Cerebellum (tissue), 5 donors: ENCODE results near the genes PEPD, UBA2, ZNF599, FXYD7 and FXYD5.

DNA sequence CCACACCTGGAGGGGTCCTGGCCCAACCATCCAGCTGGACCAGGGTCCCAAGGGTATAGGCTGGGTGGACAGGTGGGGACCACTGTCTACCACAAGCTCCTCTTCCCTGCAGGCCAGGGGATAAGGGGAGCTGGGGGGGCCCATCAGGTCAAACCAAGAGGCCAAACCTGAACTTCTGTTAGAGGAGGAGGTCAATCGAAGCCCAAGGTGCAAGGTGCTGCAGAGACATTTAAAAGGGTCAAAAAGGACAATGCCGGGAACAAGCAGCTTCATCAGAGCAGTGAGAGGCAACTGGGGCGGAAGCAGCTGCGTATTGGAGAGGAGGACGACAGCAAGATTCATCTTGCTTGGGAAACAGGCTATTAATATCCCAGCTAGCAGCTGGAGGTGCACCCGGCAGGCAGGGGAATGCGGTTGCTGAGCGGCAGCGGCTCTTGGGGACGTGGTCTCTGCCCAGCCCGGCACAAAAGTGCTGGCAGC lies 34.8 kb downstream of the PEPD start:
- PRO-cap, 3 experiments = no peak in any of the 3 experiments
- RAMPAGE, long total RNA = no peak

- PRO-cap, 3 experiments = no peak in any of the 3 experiments
- RAMPAGE, long total RNA = no peak
These were observed 34.3 kb downstream of the PEPD start for GRCh38 chr19:33487216-33487732.

DNA sequence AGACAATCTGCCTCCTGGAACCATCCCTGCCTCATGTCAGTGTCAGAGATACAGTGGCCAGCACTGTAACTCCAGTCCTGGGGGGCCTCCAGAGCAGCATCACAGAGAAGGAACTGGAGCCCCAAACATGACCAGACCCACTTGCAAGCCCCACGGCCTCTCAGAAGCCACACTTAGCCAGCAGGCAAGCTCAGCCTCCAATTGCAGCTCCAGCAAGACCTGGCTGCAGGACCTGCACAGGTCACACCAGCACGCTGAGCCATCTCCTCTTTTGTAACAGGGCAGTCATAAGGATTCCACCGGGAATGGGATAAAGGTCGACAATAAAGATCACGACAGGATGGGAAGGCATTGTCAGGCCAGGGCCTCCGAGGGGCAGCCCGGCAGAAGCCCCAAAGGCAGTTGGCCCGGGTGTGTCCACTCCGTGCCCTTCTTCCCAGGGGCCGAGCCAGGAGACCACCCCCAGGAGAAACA lies 12.7 kb downstream of the PEPD start:
- PRO-cap, 3 experiments = no peak in any of the 3 experiments
- RAMPAGE, long total RNA = no peak

- PRO-cap, 3 experiments = peak in 3 of 3 experiments; most common plus-strand start chr19:33521988 (in 3); most common minus-strand start chr19:33521789 (in 3)
- RAMPAGE, long total RNA = no peak
These were observed at the start of gene PEPD for GRCh38 chr19:33521201-33522433. Gene PEPD (minus strand): TSS chr19:33521791.

DNA sequence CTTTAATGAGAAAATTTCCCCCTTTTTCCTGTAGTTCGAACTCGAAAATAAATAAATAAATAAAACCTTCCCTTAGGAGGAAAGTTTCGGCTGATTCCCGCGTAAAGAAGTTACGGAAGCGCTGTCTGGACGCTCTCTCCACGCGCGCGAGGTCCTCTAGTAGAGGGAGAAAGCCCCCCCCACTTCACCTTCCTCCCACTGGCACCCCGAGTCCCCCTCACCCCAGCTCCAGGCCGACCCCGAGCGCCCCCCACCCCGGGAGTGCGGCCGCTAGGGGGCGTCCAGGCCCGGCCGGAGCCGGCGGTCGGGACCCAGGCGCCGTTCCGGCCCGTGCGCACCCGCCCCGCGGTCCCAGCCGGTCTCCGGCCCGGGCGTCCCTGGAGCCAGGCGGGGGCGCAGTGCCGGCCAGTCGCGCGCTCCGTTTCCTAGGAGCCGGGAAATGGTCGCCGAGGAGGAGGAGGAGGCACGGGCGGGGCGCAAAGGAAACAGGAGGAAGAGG lies 1.4 kb upstream of the KCTD15 start:
- PRO-cap, 3 experiments = peak in 3 of 3 experiments; most common plus-strand start position 428 of the sequence (in 2); most common minus-strand start position 427 of the sequence (in 2)
- RAMPAGE, long total RNA = no peak

- PRO-cap, 3 experiments = peak in 1 of 3 experiments; most common plus-strand start chr19:34172998 (in 1); most common minus-strand start chr19:34172945 (in 1)
- RAMPAGE, long total RNA = no peak
These were observed 663 bp downstream of the LSM14A start for GRCh38 chr19:34172694-34173640.

DNA sequence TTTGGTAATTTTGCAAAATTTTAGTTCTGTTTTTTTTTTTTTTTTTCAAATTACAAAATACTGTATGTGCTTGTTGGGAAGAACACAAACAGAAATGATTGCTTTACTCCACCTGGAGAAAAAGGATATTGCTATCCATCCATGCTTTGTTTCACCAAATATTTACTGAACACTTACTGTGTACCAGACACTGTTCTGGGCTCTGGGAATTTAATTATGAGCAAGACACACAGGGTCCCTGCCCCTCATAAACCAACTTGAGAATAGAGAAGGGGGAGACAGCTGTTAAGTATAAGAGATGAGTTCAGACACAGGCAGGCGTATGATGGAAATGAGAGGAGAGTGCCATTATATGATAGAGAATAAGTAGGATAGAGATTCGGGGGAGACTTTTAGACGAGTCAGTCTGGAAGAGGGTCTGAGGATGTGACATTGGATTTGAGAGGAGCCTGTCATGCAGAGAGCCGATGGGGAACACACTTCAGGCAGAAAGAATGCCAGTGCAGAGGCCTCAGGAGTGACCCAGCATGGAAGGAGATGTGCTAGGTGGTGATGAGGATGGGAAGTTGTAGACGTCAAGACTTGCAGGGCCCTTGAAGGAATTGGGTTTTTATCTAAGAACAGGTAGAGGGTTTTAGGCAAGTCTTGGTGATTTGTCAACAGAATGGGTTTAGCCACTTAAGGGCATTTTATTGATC lies 27.8 kb upstream of the GPI start:
- PRO-cap, 3 experiments = no peak in any of the 3 experiments
- RAMPAGE, long total RNA = no peak

GRCh38 chr19:34428241-34429506 lies at the start of gene UBA2:
Gene UBA2 (plus strand): TSS chr19:34428381.
- PRO-cap, 3 experiments = peak in 3 of 3 experiments; most common plus-strand start chr19:34428397 (in 2); most common minus-strand start chr19:34428328 (in 1)
- RAMPAGE, long total RNA = no peak

GRCh38 chr19:34444799-34445365 lies 16.7 kb downstream of the UBA2 start:
- PRO-cap, 3 experiments = no peak in any of the 3 experiments
- RAMPAGE, long total RNA = no peak

DNA sequence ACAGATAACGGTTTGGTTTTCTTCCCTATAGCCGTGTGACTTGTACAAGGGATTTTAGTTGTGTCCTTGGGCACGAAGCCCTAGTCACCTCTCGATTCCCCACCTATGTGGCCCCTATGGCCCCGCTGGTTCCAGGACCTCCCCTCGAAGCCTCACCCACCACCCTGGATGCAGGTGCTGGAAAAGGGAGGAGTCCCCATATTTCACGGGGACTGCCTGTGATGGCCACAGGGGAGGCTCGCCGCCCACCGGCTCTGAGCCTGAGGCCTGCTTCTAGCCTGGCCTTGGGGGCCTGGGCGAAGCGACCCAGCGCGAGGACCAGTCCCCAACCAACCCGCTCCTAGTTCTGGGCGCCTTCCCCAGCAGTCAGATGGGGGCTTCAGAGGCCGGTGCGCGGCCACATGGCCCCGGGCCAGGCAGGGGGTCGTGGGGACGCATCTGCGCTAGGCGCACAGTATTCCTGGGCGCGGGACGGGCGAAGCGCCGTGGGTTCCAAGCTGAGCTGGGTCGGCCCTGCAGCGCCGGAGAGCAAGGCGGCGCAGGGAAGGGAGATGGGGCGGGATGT lies 623 bp upstream of the WTIP start:
- PRO-cap, 3 experiments = no peak in any of the 3 experiments
- RAMPAGE, long total RNA = no peak

- PRO-cap, 3 experiments = no peak in any of the 3 experiments
- RAMPAGE, long total RNA = no peak
These were observed 2.7 kb downstream of the WTIP start for GRCh38 chr19:34484204-34484794.

GRCh38 chr19:34497156-34498104 lies 15.9 kb downstream of the WTIP start:
- PRO-cap, 3 experiments = no peak in any of the 3 experiments
- RAMPAGE, long total RNA = no peak

GRCh38 chr19:34772644-34773547 lies at the start of gene ZNF599:
Gene ZNF599 (minus strand): TSS chr19:34773215.
- PRO-cap, 3 experiments = peak in 3 of 3 experiments; most common plus-strand start chr19:34773316 (in 2); most common minus-strand start chr19:34773207 (in 3)
- RAMPAGE, long total RNA = no peak

GRCh38 chr19:35114593-35115380 lies 836 bp upstream of the FXYD3 start:
- PRO-cap, 3 experiments = no peak in any of the 3 experiments
- RAMPAGE, long total RNA = no peak

GRCh38 chr19:35138419-35138724 lies 252 bp upstream of the FXYD1 start:
- PRO-cap, 3 experiments = peak in 1 of 3 experiments; most common minus-strand start chr19:35138650 (in 1)
- RAMPAGE, long total RNA = no peak

DNA sequence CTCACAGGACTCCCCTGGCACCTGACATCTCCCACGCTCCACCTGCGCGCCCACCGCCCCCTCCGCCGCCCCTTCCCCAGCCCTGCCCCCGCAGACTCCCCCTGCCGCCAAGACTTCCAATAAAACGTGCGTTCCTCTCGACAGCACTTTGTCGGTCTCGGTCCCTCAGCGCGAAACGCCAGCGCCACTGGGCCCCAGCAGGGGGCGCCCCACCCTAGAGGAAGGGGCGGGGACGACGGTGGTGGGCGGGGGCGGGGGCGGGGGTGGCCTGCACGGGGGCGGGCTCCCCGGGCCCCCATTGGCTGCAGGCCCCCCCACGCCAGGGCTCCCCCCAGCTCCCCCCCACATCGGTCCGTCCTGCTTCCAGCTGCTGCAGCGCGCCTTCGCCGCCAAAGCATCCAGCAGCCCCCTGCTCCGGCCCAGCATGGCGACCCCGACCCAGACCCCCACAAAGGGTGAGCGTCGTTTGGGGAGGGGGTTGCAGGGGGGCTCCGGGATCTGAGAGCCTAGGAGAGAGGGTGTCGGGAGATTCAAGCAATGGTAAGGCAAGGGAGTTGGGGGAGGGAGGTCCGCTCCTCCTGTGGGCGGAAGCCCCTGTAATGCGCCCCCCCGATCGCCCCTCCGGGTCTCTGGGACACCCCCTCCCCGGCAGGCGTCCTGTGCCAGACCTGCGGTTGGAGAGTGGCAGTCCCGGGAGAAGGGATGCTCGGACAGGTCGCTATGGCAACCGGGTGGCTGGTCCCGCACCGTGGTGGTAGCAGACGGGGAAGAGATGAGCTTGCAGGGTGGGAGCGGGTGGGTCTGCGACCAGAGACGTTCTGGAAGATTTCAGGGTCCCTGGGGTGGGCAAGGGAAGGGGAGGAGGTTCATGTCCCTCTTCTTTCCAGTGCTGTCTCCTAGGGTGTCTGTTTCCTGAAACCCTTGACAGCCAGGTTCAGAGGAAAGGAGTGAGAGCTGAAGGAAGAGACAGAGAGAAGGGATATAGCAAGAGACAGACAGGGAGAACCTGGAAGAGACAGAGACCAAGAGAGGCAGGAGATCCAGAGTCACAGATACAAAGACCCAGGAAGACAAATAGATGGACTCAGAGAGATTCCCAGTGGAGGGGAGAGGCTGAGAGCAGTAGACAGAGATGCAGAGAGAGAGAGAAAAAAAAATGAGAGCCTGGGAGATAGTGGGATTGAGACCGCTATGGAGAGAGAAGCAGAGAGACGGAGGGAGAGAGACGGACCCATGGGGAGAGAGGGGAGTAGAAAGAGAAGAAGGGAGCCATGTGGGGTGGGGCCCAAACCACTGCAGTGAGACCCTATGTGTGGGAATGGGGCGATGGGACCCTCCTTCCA lies at the start of gene FXYD7:
Gene FXYD7, plus strand, starts transcription at position 346 of the 1,343 bp plus-strand sequence.
- PRO-cap, 3 experiments = peak in 1 of 3 experiments; most common minus-strand start position 150 of the sequence (in 1)
- RAMPAGE, long total RNA = start-site peak on the plus strand centred at position 372 of the sequence, 18 bp wide, 34 and 64 reads in 2 replicates

GRCh38 chr19:35154507-35155032 lies at the start of gene FXYD5:
Gene FXYD5 (plus strand): TSS chr19:35154735.
- PRO-cap, 3 experiments = peak in 2 of 3 experiments; most common plus-strand start chr19:35154732 (in 1); most common minus-strand start chr19:35154660 (in 1)
- RAMPAGE, long total RNA = start-site peak on the plus strand at chr19:35154722-35154778, 178 and 28 reads in 2 replicates

- PRO-cap, 3 experiments = no peak in any of the 3 experiments
- RAMPAGE, long total RNA = no peak
These were observed 12.1 kb downstream of the FXYD5 start for GRCh38 chr19:35166226-35167414.

- PRO-cap, 3 experiments = peak in 1 of 3 experiments; most common plus-strand start chr19:35212183 (in 1)
- RAMPAGE, long total RNA = no peak
These were observed 16.7 kb downstream of the FAM187B start for GRCh38 chr19:35211555-35212571.

DNA sequence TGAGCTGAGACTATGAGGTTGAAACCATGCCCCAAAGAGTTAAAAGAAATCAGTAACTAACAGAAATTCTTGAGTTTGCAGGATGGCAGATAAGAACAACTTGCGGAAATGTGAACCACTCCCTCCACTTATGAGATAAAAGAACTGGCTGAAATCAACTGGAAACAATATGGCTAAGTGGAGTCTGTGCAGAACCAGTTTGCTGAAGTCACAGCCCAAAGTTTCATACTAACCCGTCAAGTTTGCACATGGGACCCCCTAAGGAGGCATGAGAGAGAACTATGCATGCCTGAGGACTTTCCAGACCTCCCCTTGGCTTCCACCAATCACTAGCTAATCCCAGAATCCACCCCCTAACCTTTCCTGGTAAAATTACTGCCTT lies 8.0 kb downstream of the FAM187B start:
- PRO-cap, 3 experiments = no peak in any of the 3 experiments
- RAMPAGE, long total RNA = no peak